AG09309 (cell line): ENCODE results near the genes CDH7 and SOCS6.

DNA sequence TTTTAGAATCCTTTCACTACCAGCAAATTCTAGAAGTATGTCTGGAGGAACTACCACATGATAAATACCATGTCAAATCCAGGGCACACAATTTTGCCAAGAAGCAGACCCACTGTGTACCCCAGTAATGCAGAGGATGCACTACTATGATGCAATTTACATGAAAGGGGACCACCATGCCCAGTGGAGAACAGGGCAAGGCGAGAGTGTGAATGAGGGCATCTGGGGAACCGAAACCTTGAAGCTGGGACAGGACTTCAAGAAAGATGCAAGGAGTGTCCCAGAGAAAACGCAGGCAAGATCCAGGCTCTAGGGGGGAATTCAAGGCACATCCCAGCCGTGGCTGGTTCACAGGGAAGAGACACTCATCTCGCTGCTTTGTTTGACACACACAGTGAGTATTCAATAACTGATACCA lies 64.3 kb upstream of the PHLPP1 start:
- RRBS, result no CpG with 5 or more reads among the region's 5 CpGs

- RRBS, result no CpG with 5 or more reads among the region's 8 CpGs
Measured at GRCh38 chr18:62767322-62768570, 52.4 kb downstream of the PHLPP1 start.

- RRBS, result no CpG with 5 or more reads among the region's 7 CpGs
Measured at GRCh38 chr18:62850401-62851089, 135.2 kb downstream of the PHLPP1 start.

GRCh38 chr18:62982639-62982838 lies 267.2 kb downstream of the PHLPP1 start:
- RRBS, result no CpG with 5 or more reads among the region's 6 CpGs

GRCh38 chr18:62999365-62999779 lies 284.0 kb downstream of the PHLPP1 start:
- RRBS, result no CpG with 5 or more reads among the region's 8 CpGs

DNA sequence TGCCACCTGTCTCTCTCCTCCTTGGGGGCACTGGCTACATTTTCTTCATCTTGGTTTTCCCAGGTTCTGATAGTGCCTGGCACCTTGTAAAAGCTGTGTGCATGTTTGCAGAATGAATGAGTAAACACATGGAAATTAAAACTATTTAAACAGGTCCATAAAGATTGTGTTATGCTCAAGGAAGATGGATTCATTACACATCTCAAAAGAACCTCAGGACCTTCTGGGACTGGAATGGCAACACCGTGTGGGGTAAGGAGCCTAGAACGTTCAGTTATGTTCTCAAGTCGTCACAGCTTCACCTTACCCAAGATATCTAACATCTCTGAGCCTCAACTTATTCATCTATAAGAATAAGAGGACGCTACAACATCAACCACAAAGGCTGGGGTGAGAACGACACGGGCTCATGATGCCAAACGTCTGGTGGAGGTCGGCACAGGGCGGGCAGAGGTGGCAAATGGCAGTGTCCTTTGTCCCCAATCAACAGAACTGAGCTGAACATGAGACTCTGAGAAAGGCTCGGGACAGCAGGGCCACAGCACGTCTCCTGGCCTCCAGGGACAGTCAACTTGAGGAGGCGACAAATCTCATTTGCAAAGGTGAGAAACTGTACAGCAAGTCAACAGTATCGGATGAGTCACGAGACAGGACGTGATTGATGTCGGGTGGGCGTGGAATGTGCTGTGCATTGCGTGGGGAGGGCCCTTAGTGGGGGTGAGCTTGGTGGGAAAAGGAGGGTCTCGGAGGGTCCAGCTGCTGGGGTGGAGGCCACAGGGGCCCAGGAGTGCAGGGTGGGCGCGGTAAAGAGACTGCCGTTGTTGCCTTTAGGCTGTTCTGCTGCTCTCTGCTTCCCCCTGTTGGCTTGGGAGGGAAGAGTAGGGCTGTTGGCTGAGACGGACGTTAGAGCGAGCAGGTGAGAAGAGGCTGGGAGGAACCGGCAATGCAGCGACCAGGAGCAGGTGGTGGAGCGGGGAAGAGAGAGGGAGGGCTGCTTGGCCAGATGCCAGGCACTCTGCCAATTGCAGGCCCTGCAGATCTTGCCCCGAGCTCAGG lies 164.5 kb downstream of the BCL2 start:
- RRBS, result no CpG with 5 or more reads among the region's 29 CpGs

DNA sequence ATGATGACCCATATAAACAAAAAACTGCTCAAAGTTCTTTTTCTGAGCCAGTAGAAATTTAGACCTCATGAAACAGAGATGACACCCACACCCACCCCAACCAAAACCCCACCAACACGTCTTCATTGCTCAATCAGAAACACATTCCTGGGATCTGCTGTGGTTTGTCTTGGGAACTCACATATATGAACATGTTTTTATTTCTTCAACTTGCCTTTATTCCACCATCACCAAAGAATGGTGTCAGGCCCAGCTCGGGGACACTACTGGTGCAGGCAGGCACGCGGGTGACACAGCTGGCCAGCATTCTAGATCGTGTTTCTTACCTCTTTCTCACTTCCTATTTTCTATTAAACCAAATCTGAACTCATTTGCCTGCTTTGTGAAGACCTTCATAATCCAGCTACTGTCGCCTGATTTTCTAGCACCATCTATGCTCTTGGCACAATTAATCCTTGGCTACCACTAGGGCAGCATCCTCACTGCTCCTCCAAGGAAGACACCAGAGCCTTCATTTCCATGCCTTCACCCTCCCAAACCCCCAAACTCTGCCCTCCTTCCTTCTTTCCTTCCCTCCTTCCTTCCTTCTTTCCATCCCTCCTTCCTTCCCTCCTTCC lies 157.2 kb downstream of the BCL2 start:
- RRBS, result no CpG with 5 or more reads among the region's 6 CpGs

DNA sequence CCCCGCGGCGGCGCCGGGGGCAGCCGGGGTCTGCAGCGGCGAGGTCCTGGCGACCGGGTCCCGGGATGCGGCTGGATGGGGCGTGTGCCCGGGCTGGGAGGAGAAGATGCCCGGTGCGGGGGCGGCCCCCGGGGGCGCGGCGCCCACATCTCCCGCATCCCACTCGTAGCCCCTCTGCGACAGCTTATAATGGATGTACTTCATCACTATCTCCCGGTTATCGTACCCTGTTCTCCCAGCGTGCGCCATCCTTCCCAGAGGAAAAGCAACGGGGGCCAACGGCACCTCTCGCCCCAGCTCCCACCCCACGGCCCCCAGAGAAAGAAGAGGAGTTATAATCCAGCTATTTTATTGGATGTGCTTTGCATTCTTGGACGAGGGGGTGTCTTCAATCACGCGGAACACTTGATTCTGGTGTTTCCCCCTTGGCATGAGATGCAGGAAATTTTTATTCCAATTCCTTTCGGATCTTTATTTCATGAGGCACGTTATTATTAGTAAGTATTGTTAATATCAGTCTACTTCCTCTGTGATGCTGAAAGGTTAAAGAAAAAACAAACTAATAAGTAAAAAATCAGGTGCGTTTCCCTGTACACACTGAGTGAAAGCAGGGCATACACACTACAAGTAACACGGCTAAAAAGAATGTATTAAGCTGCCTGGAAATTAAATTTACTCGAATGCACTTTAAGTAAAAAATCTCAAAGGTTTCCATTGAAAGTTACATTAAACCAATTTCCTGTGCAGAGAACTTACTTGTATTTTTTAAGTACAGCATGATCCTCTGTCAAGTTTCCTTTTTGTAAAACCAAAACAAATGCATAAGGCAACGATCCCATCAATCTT lies 928 bp downstream of the BCL2 start:
- RRBS, result 2% methylated on average over 6 of the region's 41 CpGs

GRCh38 chr18:63331420-63331958 lies 11.9 kb upstream of the BCL2 start:
- RRBS, result no CpG with 5 or more reads among the region's 7 CpGs

DNA sequence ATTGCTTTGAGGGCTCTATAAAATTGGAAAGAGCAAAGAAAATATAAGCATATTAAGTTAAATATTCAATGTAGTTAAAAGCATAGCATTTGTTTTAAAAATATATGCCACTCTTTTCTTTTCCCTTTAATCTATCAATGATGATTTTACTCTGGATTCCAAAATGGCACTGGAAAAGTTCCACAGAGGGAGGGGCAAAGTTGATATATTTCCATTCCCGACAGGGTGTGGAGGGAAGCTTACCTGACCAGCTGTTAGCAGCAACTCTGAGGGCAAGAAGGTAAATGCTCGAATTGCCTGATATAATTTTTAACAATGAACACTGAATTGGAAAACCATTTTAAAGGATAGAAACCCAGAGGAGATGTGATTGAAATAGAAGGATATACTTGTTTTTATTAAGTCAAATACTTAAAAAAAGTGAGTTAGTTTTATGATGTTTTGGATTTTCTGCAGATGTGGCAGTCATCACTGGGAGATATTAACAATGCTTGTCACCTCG lies 4.6 kb downstream of the SERPINB12 start:
- RRBS, result no CpG with 5 or more reads among the region's 3 CpGs

DNA sequence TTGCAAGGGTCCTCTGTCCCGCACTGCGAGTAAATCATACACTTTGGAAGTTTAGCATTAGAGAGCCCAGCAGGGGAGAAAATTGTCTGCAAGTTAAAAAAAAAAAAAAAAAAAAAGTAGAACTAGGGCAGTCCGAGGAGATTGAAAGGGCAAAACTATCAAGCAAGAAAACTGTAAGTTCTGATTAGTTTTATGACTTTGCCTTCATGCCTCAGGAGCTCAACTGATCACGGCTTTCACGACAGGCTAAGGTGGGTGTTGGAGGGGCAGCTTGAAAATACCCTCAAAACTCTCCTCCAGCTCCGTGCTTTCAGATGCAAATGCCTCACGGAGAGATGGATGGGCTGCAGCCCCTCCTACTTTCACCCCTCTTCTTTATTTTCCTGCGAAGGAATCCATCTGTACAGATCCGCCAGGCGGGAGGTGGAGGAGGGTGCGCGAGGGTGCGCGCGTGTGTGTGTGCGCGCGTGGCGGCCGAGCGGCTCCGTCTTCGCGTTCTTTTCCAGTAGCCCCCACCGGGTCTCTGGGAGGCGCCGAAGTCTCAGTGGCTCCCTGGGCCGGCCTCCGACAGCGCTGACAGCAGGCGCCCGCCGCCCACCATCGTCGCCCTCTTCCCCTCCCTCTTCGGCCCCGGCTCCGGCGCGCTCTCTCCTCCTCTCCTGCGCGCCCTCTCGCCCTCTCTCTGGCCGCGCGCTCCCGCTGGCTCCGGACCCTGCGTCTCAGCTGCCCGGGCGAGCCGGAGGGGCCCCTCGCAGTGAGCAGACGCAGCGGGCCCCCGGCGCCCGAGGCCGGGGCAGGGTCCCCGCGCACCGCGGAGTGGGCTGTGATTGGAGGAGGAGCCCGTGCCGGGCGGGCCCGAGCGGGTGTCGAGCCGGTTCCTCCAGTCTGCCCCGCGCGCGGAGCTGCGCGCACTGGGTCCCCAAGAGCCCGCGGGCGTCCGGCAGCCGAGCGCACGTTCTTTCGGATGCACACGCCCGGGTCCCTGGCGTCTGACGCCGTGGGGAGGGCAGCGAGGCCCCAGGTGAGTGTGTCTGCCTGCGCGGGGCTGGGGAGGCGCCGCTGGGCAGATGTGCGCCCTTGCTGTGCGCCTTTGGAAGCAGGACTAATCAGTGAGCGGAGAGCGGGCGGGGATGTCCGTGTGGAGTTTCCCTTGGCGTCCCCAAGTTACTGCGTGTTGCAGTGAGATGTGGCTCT lies at the start of gene CDH7:
Gene CDH7 (plus strand): TSS at position 883 of the 1,194 bp plus-strand sequence.
- RRBS, result 4% methylated on average over 45 of the region's 102 CpGs

DNA sequence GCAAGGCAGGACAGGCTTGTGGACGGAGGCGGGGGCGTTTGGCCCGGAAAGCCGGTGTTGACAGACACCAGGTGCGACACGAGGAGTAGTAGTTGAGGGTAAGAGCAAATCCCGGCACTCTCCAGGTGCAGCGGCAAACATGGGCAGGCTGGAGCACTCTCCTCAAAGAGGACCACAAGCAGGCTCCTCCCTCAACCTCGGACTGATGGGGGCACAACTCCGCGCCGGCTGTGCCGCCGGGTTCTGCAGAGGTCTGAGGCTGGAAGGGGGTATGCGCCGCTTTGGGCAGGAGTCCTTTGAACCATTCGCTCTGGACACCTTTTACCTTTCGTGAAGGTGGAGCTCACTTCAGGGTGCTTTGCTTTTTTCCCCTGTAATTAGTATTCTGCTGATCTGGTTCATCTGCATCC lies 517 bp downstream of the CDH7 start:
- RRBS, result 4% methylated on average over 2 of the region's 19 CpGs

DNA sequence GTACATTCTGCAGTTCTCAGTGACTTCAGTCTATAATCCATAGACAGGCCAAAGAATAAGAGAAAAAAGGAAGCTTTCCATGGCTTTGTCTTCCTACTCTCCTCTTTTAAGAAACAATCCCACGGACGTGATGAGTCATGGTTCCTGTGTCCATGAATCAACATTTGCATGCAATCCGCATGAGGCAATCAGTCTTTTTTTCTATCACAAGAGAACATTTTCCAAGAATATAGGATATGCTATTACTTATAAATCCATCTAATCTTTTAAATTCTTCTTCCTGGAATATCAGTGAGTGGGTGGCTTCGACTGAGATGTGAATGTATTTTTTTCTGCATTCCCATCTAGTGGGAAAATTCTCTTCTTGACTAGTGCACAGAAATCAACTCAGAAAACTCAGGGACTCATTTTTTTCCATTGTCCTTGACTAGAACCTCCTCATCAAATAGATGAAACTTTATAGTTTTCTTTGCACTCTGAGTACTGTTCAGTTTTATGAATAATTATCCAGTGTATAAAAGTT lies 43.1 kb downstream of the CCDC102B start:
- RRBS, result no CpG with 5 or more reads among the region's 4 CpGs

GRCh38 chr18:68972073-68972610 lies 174.3 kb downstream of the CCDC102B start:
- RRBS, result no CpG with 5 or more reads among the region's 5 CpGs

DNA sequence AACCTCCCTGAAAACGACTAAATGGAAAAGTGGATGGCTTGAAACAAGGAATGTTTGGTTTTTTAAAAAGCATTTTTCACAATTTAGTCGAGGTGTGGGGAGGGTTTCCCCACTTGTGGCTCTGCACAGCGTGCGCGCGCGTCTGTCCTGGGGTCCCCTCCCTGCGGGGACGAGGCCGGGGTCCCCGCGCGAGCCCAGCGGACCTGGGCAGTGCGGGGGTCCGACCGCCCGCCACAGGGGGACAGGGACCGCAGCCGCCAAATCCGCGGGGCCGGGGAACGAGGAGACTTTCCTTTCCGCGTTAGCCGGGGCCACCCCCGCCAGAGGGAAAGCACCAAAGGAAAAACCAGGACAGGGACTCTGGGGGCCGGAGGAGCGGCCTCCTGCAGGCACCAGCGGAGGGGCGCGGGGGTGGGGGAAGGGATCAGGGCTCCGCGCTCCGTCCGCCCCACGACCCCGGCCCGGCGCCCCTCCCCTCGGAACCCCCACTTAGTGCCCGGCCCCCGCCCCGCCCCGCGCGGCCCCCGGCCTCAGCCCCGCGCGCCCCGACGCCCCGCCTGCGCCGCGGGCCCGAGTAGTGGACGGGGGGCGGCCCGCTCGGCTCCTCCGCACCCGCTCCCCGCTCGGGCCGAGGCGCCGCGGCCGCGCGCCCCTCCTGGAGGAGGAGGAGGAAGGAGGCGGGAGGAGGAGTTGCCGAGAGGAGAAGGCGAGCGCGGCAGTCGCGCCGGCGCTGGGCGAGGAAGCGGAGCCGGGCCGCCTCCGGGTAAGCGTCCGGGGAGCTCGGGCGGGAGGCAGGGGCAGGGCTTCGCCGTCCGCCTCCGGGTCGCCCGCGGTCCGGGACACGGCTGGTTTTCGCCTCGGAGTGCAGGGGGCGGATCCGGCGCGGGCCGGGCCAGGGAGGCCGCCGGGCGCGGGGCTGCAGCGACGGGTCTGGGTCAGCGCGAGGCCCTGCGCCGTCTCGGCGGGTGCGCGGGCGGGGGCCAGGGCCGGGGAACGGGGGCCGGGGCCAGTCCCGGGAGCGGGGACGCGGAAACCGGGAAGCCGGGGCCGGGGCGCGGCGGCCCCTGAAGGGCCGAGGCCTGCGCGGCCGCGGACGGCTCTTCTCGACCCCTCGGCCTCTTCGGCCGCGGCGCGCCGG lies at the start of gene SOCS6:
Gene SOCS6 (plus strand): TSS at position 718 of the 1,138 bp plus-strand sequence.
- RRBS, result 2% methylated on average over 57 of the region's 150 CpGs

GRCh38 chr18:70330836-70331358 lies 42.1 kb downstream of the SOCS6 start:
- RRBS, result no CpG with 5 or more reads among the region's 8 CpGs

- RRBS, result no CpG with 5 or more reads among the region's 14 CpGs
Measured at GRCh38 chr18:70375954-70376584, 87.2 kb downstream of the SOCS6 start.

DNA sequence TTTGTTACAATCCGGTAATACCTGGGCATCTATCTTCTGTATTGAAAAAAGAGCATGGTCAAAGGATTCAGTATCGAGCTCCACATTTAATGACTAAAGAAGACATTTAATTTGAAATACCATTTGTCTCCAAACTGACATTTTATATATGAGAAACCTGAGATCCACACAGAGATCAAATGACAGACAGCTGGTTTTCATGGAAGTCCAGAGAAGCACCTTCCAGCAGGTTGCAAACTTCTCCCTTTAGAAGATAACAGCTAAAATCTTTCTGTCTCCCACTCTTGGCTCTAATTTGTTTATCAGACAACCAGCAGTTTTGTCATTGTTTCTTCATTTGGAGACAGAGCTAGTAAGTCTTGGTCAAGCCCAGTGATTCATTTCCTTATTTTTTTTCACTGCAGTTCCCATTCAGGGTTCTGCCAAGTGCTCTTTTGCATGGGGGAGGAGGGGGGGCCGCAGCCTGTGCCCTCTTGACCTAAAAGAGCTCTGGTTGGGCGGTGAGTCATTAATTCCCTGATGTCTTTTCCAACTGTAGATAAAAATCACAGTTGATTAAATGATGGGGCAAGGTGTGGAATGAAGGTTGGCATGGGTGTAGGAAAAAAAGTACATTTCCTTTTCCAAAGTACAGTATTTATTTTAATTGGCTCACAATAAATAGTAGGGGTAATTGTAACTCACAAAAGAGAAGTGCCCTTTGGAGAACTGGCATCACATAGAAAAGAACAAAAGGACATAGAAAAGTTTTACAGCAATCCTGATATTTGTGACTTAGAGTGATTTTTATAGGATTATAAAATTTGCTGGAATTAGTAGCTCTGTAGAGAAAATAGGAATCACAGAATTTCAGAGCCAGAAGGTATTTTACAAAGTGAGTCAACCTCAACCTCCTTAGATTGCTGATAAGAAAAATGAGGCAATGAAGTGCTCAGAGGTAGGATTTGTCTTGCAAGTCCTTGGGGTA lies 133.3 kb downstream of the SOCS6 start:
- RRBS, result no CpG with 5 or more reads among the region's 4 CpGs

DNA sequence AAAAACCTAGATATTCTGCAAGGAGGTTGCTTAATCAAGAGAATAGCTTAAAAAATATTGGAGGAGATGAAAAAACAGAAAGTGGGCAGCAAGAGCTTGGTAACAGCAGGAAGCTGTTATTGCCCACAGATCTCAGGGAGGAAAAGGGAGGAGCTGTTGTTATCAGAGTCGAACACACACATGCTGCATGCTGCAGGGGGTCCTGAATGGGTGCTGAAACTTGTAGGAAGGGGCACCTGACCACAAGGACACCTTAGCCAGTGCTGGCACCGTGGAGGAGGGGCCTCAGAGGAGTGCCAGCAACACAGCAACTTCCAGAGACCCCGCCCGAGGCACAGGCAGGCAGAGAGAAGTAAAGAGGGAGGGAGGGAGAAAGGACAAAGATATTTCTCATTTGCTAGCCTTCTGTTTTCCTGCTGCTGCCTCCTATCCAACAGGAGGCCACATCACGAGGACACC lies 332.9 kb downstream of the SOCS6 start:
- RRBS, result no CpG with 5 or more reads among the region's 5 CpGs